Camera-type eye (tissue), 1 donor: ENCODE measurements around a stretch of chr10.

DNA sequence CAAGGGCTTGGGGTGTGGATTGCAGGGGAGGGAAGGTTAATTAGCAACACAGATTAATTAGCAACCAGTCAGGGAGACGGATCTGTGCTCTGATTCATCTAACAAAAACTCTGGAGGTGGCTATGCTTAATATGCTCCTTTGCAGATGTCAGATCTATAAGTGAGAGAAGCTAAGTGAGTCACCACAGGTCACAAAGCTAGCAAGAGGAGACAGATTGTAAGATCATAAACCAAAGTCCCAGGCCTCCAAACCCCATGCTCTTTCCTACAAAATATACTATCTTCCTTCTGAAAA is 178.8 kb upstream of the ITGB1 start:
- RAMPAGE, long total RNA, result no peak

DNA sequence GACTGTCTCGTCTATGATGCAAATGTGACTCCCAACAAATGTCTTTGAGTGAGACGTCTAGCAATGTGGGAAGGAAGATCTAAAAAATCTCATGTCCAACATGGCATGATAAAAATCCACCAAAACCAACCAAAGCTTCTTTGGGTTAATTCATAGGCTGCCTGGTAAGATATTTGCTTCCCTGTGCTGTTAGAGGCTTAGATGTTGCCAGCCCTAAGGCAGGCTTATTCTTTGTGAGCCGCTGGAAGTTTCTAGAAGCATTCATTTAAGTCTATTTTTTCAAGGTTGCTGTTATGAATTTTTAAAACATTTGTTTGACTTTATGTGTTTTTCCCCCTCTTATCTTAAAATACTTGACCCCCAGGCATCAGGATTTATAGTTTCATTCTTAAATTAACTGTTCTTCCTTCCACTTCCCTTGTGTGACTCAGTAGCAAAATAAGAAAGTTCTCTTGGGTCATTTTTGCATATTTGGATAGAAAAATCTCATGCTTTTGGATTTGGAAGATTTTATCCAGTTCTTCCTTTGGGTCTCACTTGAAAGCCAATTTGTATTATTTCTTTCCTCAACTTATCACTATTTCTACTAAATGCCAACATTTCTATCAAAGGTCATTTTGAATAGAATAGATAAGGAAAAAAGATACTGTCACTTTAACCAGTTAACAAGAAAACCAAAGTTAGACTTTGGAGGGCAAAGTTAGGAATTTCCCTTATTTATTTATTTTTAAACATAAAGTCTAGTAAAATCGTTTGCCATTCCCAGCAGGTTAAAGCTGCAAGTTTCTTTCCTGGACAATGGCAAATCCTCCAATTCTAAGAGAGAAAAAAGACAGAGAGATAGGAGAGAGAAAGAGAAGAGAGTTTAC is 156.1 kb downstream of the NRP1 start:
- RAMPAGE, long total RNA, result no peak

DNA sequence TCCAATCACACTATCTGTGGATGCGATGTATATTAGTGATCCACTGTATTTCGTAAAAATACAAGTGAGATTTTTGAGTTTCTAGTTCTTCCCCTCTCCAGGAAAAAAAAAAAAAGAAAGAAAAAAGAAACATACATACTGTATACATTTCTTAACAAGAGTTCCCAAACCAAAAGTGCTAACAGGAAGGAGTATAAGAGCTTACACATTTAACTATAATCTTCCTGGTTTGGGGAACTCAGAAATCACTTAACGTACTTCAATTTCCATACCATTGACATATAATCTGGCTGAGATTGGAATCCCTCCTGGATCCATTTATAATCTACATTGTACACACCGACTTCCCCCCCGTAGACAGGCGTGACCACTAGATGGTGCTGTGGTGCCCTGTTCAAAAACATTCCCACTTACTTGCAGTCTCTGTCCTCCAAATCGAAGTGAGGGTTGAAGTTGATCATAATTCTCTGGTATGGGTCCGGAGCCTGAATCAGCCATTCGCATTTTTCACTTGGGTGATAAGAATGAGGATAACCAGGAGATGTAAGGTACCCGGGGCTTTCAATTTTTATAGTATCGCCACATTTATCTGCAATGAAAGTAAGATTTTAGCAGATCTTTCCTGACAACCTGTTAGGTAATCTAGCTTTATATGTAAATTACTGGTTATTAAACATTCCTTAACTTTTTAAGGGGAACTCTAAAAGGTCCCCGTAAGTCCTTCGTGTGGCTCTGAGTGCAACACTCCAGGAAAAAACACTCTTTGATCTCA is 4.0 kb downstream of the NRP1 start:
- RAMPAGE, long total RNA, result no peak

DNA sequence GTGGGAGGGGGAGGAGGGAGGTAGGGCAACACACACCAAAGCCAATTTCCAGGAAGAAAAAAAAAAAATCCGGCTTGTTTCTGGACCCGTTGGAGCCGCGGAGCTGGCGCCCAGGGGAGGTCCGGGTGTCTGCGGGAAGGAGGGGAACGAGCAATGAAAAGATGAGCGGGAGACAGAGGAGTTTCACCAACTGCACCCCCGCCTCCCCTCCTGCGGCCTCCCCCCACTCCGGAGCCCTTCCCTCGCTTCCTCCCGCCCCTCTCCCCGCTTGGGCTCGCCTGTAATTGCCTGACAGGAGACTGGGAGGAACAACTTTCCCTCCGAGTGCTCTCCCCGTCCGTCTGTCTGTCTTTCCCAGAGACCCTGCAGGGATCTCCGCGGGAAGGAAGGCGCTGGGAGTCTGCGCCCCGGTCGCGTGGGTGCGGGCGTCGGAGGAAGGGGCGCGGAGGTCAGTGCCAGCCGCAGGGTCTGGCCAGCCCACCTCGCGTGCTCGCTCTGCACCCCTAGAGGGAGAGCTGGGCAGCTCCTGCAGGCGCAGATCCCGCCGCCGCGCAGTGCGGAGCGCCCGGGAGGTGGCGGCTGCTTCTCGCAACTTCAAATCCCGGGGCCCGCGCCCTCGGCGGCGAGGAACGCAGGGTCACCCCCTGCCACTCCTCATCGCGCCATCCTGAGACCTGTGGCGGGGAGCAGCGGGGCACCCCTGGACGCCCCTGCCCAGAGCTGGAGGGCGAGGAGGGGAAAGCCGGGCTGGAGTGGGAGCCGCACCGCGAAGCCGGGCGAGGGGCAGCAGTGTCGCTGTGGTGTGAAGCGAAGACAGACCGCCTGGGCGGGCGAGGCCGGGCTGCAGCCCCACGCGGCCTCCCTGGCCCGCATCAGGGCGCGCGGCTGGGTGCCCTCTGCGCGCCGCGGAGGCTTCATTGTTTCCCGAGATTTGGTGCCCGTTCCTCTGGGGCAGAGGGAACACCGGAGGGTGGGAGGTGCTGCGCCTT is 539 bp upstream of the NRP1 start:
- RAMPAGE, long total RNA, result no peak

DNA sequence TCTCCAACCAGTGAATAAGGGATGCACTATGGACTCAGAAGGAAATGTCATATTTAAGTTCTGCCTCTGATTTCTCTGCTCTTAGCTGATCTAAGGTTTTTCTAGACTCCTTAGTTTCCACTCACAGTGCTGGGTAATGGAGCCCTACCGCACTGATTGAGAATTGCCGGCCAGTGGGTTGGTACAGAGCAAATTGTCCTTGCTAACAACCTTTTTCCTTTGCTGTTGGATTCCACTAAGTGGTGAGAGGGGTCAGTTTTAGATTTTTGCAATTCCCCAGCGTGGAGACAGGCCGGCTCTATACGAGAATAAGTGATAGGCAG is 2.8 kb upstream of the NRP1 start:
- RAMPAGE, long total RNA, result no peak

DNA sequence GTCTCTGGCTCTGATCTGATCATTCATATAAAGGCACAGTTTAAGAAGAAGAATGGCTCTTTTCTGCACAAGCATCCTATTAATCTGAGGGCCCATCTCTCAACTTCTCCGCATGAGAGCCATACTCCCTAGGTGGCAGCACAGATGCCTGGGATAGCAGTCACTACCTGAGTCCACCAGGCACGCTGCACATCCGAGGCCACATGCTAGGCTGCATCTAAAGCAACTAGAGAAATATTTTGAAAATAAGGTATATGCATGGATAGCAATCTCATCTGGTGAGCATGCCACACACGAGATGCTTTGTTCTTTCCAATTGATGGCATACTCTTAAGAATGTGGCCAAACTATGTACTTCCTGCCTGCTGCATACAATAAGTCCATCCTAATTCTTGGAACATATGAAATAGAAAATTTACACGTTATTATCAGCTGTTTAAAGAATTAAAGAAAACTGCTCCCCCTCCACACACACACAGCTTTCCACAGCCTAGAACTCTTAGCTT is 565.4 kb downstream of the PARD3 start:
- RAMPAGE, long total RNA, result no peak

- RAMPAGE, long total RNA, result no peak
These were observed 484.1 kb downstream of the PARD3 start for GRCh38 chr10:34330895-34331474.

DNA sequence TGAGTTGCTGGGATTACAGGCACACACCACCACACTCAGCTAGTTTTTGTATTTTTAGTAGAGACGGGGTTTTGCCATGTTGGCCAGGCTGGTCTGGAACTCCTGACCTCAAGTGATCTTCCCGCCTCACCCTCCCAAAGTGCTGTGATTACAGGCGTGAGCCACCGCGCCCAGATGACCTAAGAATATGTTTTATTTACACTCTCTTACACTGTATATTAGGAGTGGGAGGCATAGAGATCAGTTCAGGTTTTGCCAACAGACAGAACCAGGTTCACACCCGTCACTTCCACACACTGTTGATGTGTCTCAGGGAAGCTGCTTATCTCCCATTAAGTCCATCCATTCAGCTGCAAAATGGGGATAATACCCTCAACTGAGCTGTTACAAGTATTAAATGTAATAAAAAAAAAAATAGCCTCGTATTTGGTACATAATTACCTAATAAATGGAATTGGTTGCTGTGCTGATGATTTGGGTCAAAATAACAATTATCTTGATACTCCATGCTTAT is 64.2 kb downstream of the PARD3 start:
- RAMPAGE, long total RNA, result no peak

DNA sequence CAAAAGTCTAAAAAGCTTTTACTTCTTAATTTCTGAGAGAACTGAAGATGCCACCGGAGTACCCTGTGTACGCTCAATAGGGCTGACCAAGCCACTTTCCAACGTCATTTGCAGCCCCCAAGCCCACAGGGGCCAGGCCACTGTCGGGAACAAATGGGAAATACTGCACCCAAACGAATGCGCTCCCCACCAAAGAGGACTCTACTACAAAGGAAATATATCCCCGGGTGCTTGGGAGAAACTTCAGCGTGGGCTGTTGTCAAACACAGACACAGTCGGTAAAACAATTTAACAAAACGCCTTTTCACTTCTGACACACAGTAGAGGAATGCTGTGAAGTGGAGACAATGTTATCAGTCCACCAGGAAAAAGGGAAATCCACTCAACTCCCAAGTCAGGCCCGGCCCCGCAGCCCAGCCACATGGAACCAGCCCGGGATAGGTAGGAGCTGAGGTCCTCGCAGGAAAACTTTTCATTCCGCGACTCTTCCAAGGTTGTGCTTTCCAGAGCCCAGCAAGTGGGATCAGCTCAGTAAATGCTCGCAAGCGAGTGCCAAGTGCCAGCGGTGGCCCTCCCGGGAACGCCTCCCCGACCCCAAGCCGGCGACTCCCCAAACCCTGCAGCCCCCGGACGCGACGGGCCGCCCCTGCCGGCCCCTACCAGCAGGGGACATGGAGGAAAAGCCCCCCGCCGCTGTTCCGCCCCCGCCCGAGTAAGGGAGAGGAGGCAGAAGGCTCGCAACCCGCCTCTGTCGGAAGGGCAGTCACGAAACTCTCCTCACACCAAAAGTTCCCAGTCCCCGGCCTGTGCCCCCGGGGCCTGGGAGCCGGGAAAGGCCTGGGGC is 1.2 kb downstream of the PARD3 start:
- RAMPAGE, long total RNA, result no peak

DNA sequence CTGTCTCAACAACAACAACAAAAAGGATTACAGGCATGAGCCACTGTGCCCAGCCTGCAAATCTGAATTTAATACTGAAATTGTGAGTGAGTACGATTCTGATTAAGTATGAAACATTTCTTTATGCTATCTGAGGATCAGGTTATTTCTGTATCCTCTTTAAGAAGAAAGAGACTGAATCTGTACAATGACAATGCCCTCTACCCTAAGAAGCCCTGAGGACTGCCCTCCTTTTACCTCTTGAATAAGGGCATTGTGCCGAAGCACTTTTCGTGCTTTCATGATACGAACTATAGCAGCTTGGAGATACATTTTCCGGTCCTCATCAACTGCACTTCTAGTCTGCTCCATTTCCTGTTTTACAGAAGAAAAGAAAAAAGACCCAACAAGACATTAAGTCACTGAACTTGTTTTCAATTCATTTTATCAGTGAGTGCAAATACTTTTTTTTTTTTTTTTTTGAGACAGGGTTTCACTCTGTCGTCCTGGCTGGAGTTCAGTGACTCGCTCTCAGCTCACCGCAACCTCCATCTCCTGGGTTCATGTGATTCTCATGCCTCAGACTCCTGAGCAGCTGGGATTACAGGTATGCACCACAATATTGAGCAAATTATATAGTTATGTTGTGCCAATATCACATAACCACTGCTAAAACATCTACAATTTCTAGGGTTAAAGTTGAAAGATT is 78.4 kb downstream of the CUL2 start:
- RAMPAGE, long total RNA, result no peak

- RAMPAGE, long total RNA, result no peak
These were observed 9.5 kb downstream of the CREM start for GRCh38 chr10:35136081-35136700.

DNA sequence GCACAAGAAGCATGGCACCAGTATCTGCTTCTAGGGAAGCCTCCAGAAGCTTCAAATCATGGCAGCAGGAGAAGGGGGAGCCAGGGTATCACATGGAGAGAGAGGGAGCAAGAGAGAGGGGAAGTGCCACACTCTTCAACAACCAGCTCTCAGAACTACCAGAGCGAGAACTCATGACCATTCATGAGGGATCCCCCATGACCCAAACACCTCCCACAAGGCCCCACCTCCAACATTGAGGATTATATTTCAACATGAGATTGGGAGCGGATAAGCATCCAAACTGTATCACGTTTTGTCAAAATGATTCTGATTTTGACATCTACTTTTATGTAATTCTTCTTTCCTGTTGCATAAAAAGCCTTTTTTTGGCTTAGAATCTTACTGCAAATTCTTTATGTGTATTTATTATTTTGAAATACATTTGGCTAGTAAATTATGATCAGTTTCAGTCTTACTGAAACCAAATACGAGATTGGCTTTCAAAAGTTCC is 38.6 kb downstream of the CREM start:
- RAMPAGE, long total RNA, result no peak

DNA sequence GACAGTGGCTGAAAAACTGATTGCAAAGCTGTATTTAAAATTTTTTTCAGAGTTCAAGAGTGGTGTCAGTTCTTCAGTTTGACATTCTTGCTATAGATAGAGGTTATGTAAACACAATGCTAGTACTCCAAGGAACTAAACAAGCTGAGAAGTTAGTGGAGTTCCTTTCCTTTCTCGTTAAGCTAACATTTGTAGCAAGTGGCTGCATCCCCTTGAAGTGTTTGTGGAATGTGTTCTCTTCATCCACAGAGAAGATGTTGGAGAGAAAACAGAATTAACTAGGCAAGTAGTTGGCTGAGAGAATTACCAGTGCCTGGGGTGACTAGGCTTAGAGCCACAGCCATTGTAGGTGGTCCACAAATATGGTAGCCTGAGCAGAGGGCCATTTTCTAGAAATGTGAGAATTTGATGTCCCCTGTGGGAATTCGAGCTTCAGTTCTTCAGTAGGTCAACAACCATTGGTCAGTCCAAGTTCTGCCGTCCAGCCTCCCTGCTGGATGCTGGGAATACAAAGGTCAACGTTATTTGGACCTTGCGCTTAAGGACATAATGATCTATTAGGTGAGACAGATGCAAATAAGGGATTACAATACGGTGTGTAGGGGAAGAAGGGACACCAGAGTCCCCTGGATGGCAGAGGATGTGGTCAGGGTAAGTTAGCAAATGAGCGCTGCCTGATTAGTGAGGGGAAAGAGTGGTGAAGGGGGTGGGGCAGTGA is 16.0 kb downstream of the CCNY start:
- RAMPAGE, long total RNA, result no peak

DNA sequence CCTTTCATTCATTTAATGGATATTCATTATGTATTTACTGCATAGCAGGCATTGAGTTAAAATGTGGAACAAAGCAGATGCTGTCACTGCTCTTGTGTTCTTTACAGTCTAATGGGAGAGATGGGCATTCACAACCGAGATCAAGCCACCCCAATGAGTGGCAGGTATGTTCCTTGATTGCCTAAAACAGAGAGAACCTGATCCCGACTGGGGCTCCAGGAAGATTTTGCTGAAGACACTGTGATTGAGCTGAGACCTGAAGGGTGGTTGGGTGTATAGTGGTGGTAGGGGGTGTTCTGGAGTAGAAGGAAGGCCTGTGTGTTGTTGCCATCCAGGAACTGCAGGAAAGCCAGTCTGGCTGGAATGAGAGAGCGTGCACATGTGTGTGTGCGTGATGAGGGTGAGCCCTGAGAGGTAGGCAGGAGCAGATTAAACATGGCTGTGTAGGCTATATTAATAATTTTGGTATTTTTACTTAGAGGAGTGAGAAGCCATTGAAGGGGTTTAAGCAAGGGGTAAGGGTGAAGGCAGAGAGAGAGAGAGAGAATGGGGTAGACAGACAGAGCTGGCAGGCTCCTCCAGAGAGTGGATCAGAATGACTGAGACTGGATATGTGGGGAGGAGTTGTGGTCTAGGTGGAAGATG is 91.9 kb downstream of the CCNY start:
- RAMPAGE, long total RNA, result no peak

- RAMPAGE, long total RNA, result no peak
These were observed 109.9 kb downstream of the CCNY start for GRCh38 chr10:35446157-35446605.

DNA sequence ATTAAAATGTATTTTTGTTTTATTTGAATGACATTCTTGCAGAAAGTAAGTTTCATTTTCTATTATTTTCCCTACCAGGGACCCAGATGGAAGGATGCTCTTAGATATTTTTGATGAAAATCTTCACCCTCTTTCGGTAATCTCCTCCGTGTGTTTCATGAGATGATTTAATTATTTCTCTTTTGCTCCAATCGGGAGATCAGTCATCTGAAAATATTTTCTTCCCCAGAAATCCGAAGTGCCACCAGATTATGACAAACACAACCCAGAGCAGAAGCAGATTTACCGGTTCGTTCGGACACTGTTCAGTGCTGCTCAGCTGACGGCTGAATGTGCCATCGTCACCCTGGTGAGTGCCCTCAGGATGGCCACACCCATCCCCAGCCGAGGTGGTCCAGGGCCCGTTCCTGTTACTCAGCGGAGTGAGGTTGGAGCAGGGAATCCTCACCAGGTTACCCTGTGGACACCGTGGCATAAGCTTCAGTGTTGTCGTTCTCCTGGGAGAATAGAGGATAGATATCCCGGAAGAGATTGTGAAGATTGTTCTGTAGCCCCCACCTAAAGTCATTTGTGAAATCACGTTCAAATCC is 75.2 kb upstream of the GJD4 start:
- RAMPAGE, long total RNA, result no peak

DNA sequence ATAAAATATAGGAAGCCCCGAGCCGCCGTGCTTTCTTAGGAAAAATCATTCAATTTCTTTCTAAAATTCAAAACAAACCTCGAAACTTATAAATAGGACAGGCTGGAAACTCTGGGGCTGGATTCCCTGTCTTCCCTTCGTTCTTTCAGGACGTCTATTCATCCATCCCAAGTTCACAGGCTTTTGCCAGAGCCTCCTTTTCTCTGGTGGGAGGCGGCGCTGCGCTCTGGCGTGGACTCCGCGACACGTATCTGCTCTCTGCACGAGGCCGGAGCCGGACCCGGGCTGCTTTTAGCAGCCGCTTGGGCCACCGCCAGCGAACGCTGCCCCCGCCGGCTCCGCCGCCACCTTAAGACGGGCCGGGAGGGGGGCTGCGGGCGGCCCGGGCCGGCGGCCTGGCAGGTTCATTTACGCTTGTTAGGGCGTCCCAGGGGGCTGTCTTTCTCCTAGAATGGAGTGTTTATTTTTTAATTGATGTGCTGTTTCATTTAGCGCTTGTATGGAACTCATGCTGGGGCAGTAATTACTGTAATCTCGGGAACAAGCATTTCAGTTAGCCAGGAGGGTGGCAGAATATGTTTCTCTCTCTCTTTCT is 1.1 kb upstream of the FZD8 start:
- RAMPAGE, long total RNA, result no peak

- RAMPAGE, long total RNA, result no peak
These were observed 658.7 kb upstream of the FZD8 start for GRCh38 chr10:36300918-36301161.

- RAMPAGE, long total RNA, result no peak
These were observed 129.1 kb downstream of the ZNF248 start for GRCh38 chr10:37728337-37728672.

DNA sequence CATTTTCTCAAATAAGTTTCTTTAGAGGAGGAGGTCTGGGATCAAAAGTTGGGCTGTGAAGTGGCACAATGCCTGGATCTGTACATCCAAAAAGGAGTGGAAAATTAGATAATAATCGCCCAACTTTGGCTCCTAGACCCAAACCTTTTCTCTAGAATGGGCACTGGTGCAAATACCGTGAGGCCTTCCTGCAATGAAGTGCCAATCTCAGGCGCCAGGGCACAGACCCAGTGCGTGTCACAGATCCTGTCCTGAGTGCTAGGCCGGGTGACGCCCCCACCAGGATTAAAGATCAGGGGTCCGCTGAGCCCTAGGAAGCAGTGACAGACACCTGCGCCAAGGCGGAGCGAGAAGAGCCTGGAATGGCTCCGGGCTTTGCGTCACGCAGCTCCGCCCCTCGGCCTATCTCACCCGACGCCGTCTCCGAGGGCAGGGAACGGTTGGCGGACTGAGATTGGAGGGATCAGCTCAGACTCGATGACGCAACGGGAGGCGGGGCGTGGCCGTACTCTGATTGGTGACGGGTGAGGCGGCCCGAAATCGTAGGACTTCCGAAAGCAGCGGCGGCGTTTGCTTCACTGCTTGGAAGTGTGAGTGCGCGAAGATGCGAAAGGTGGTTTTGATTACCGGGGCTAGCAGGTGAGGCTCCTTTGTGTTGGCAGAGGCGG is 261.8 kb downstream of the ZNF37A start:
- RAMPAGE, long total RNA, result no peak